Vagina (tissue), 1 donor: Measurements from ENCODE around the genes C1orf159 and MXRA8.

DNA sequence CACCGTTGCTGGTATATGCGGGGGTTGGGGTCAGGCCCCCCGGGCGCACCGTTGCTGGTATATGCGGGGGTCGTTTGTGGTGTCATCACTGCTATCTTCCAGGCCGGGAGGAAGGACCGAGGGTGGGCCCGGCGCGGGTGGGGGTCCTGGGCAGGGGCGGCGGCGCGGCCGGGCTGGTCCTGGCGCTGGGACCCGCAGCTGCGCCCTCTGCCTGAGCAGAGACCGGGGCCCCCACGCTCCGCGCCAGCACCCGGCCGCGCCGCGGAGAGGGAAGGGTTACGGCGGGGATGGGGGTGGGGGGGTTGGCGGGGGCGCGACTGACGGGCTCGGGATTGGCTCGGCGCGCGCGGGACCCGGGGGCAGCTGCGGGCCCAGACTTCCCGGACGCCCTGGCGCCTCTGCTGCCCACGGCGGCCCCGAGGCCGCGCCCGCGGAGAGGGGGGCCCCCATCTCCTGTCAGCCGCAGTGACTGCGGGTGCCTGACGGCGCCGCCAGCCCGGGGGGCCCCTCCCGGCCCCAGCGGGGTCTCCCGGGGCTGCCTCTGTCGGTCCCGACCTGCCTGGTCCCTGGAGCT is 13.8 kb upstream of the SAMD11 start:
- PRO-cap, result unidirectional peak, plus-strand start at position 408 of the sequence
- RAMPAGE, long total RNA, result no peak

DNA sequence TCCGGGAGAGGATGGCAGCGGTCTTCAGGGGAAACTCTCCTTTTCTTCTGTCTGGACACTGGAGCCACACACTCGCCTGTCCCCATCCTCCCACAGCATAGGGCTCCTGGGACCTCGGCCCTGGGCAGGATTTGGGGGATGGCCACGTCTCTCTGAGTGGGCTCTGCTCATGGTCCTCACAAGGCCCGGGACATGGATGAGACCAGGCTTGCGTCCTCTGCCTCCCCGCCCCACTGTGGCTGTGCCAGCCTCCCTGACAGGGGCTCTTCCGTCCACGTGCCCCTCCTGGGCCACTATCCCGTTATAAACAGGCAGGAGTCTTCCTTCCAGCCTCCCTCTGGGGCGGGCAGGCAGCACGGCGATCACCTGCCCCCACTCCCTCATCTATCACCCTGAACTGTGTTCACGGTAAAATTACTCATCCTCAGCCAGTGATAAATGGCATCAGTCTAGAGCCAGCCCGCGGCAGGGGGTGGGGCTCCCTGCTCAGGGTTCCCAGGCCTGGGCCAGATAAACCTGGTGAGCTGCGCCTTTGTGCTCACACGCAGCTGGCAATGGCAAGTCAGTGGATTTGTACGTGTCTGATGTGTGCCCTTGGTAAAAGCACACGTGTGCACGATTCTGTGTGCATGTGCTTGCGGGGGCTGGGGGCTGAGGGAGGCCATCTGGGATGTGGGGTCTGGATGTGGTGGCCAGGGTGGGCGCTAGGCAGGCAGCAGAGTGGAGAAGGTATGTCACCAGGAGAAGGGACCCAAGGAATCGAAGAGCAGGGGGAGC is 12.6 kb upstream of the SAMD11 start:
- PRO-cap, result no peak
- RAMPAGE, long total RNA, result no peak

DNA sequence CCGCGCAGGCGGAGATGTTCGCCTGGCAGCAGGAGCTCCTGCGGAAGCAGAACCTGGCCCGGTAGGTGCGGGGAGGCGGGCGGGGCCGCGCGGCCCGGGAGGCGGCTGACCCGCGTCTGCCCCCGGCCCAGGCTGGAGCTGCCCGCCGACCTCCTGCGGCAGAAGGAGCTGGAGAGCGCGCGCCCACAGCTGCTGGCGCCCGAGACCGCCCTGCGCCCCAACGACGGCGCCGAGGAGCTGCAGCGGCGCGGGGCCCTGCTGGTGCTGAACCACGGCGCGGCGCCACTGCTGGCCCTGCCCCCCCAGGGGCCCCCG is 16.7 kb downstream of the NOC2L start:
- PRO-cap, result no peak
- RAMPAGE, long total RNA, result no peak

- PRO-cap, result no peak
- RAMPAGE, long total RNA, result no peak
Observed at GRCh38 chr1:977957-978835, 3.7 kb downstream of the PERM1 start.

GRCh38 chr1:1025126-1025692 is 5.3 kb downstream of the AGRN start:
- PRO-cap, result no peak
- RAMPAGE, long total RNA, result no peak

DNA sequence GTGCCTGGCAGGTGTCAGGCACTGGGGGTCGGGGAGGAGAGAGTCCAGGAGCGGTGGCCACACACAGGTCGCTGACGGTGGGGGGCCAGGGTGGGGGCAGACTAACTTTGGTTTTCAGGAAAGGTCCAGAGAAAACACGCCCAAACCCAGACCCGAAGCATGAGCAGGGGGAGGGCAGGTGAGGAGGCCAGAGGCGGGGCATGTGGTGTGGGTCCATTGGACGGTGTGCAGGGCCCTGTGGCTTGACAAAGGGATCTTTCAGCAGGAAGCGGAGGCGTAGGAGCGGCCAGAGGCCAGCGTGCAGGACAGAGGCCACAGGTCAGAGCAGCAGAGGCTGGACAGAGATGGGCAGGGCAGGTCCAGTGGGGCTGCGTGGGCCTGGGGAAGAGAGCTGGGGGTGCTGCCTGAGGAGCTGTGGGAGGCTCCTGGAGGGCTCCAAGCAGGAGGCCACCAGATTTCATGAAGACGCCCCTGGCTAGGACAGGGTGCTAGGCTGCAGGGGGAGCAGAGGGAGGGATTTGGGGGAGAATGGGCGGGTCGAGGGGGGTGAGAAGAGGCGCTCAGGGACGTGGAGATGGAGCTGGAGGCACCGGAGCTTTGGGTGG is 15.8 kb downstream of the RNF223 start:
- PRO-cap, result no peak
- RAMPAGE, long total RNA, result no peak

- PRO-cap, result no peak
- RAMPAGE, long total RNA, result start-site peak on the minus strand at chr1:1068672-1068772, 18 reads
Observed at GRCh38 chr1:1068578-1069078, 5.5 kb downstream of the RNF223 start.

DNA sequence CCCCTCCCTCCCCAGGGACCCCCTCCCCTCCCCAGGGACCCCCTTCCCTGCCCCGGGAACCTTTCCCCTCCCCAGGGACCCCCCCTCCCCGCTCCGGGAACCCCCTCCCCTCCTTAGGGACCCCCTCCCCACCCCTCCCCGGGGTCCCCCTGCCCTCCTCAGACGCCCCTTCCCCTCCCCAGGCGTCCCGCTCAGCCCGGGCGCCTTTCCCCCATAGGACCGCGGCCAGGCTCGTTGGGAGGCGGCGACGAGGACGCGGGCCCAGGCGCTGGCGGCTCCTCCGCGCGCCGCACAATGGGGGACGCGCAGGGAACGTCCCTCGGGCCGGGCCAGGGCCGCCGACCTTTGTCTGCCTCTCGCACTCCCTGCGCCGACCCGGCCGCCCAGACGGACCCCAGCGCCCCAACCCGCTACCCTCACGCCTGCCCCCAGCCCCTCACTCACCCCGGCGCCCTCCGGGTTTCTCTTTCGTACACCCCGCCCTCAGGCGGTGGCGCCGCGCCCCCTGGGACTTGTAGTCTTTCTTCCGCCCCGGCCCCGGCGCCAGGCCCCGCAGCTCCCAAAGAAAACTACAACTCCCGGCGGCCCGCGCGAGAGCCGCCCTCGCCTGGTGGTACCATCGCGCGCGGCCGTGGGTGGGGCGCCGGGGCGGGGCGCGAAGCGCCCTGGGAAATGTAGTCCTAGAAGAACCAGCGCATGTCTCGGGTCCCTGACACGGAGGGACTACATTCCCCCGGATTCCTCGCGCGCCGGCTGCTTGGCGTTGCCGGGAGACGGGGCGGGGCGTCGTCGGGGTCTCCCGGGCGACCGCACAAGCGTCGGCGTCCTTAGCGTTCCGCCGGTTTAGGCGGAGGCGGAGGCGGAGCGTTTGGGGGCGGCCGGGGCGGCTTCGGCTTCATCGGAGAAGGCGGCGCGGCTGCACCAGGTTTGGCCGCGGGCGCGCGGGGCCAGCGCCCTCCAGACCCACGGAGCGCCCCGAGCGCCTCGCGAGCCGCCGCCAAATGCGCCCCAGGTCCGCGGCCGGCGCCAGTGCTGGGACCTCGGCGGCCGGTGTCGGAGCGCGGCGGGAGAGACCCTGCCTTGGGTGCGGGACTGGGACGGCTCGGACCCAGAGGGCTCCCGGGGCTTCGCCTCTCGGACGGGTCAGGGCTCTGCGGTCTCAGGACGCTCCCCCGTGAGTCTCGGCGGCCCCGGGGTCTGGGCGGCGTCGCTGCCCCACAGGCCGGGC is at the start of gene C1orf159:
Gene C1orf159 (minus strand): TSS at position 474 of the 1,228 bp plus-strand sequence.
- PRO-cap, result bidirectional peak, plus-strand start at position 789 of the sequence, minus-strand start at position 463 of the sequence
- RAMPAGE, long total RNA, result no peak

DNA sequence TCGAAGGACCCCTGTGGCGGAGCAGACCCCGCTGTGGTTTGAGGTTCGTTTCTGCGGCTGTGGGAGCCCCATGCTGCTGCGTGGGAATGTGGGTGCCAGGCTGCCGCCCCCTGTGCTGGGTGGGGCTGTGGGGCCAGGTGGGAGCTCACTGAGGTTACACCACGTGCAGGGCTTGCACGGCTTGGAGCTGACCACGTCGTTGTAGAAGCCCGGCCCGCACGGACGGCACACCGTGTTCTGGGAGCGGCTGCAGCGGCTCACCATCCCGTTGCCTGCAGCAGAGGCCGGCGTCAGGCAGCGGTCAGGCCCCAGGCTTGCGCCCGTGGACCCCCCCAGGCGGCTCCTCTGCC is 464 bp downstream of the TNFRSF4 start:
- PRO-cap, result no peak
- RAMPAGE, long total RNA, result no peak

DNA sequence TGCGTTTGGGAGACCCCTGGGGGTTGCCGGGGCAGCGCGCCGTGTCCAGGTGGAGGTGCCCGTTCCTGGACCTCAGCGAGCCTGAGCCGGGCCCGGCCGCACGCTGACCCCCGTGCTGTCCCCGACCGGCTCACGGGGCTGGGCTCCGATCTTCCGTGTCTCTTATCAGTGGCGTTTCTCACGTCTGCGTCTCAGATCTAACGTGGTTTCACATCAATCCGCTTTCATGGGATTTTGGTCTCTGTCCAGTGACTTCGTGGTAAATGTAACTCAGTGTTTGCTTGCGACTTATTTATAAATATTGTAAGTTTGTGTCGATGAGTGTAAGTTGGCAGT is 1.3 kb downstream of the B3GALT6 start:
- PRO-cap, result no peak
- RAMPAGE, long total RNA, result no peak

GRCh38 chr1:1272228-1273235 is 1.1 kb downstream of the UBE2J2 start:
- PRO-cap, result no peak
- RAMPAGE, long total RNA, result no peak

DNA sequence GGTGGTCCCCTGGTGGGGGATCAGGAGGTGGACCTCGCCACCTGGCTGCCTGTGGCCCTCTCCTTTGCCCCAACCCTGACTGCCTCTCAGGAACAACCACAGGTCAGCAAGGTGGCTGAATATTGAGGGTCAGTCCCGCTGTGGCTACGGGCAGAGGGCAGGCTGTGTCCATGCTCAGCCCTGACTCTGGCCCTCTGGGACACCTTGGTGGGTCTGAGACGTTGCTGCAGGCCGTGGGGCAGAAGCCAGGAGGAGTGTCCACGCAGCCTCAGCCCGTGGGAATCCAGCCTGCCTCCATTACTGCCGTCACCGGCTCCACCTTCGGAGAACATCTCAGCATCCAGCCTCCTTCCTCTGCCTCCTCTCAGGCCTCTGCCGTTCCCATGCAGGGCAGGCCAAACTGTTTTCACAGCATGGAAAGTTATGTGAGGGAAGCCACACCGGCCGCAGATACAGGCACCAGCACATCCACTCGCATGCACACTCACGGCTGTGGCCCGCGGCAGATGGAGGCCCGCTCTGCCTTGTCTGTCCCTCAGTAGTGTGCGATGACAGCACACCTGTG is 1.0 kb upstream of the UBE2J2 start:
- PRO-cap, result no peak
- RAMPAGE, long total RNA, result no peak

DNA sequence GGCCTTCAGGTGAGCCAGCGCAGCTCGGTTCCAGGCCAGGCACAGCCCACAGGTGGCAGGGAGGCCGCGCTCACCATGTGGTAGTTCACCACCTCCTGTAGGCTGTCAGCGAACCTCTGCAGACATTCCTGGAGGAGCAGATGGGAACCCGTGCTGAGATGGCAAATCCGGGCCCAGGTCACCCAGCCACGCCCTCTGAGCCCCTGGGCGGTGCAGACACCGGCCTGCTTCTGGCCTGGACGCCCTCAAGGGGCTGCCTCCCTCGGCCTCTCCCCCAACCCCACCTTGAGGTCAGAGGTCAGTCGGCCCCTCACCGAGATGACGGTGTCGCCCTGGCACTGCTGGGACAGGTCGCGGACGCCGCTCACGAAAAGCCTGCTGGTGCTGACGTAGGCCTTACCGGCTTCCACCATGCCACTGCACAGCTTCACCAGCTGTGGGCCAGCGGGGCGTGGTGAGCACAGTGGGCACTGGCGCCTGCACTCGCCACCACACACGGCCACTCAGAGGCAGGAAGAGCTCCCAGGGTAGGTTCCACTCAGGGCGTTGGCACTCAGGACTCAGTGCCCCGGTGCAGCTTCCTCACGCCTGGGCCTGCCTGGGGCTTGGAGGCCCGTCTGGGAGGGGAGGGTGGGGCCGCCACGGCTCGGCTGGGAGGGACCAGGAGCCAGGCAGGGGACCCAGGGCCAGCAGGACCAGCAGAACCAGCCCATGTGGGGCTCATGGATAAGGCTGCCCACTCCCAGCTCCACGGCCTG is 4.7 kb downstream of the ACAP3 start:
- PRO-cap, result no peak
- RAMPAGE, long total RNA, result start-site peak on the minus strand centred at position 95 of the sequence, 41 bp wide, 18 reads; start-site peak on the minus strand centred at position 519 of the sequence, 101 bp wide, 19 reads

DNA sequence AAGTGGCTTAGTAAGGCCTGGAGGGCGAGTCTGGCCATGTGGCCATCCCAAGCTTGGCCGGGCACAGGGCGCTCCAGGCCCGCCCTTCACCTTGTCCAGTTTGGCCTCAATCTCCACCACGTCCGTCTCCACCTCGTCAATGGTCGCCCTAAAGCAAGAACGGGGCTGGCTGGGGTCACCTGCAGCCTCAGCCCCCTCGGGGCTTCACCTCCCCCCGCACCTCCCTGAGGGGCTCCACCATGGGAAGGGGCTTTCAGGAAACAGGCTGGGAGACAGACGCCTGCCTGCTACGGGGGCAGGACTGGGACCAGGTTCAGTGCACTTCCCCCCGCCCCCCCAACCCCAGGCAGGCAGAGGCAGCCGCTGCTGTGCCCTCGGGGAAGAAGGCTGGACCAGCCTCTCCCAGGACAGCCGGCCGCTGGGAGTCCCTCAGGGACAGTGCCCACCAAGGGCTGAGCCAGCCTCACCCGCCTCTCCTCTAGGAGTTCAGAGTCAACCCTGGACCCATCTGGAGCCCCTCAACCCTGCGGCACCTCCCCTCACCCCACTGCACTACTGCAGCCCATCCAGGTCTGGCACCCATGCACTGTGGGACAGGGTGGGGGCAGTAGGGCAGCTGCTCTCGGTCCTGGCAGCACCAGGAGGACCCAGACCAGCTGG is 3.6 kb downstream of the ACAP3 start:
- PRO-cap, result bidirectional peak, plus-strand start outside the sequence, minus-strand start at position 557 of the sequence
- RAMPAGE, long total RNA, result start-site peak on the minus strand centred at position 80 of the sequence, 108 bp wide, 13 reads; start-site peak on the minus strand centred at position 247 of the sequence, 102 bp wide, 7 reads

DNA sequence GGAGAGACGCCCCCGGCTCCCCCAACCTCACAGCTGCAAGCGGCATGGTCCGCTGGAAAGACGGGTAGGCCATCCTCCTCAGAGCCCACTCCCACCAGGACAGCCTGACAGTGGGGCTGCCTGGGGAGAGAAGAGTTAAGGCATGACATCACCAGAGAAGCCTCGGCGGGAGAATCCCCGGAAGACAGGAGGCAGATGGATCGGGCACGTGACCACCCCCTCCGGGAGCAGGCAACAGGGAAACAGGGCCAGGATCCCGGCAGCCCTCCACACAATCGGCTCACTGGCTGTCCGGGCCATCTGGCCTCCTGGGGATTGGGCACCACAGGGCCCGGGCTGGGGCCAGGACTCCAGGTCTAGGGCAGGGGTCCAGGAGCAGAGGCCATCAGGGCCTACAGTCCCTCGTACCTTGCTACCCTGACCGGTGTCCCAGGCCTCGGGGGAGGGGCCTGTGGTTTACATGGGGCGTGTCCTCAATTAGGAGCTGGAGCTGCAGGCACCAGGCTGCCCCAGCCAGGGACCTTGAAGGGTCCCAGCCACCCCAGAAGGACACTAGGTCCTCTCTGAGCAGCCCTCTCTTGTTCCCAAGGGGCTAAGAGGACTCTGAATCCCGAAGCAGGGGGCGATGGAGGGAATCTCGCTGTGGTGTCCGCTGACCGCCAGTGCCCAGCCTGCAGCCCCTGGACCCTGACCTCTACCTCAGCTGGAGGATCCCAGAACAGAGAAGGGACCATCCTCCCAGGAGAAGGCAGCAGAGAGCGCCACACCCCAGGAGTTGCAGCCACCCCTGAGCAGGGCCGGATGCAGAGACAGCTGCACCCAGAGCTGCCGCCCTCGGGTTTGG is 2.9 kb downstream of the ACAP3 start:
- PRO-cap, result bidirectional peak, plus-strand start at position 251 of the sequence, minus-strand start outside the sequence
- RAMPAGE, long total RNA, result start-site peak on the minus strand centred at position 438 of the sequence, 39 bp wide, 20 reads

DNA sequence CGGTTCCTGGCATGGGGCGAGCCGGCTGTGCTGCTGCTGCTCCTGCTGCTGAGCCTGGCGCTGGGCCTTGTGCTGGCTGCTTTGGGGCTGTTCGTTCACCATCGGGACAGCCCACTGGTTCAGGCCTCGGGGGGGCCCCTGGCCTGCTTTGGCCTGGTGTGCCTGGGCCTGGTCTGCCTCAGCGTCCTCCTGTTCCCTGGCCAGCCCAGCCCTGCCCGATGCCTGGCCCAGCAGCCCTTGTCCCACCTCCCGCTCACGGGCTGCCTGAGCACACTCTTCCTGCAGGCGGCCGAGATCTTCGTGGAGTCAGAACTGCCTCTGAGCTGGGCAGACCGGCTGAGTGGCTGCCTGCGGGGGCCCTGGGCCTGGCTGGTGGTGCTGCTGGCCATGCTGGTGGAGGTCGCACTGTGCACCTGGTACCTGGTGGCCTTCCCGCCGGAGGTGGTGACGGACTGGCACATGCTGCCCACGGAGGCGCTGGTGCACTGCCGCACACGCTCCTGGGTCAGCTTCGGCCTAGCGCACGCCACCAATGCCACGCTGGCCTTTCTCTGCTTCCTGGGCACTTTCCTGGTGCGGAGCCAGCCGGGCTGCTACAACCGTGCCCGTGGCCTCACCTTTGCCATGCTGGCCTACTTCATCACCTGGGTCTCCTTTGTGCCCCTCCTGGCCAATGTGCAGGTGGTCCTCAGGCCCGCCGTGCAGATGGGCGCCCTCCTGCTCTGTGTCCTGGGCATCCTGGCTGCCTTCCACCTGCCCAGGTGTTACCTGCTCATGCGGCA is 2.7 kb downstream of the TAS1R3 start:
- PRO-cap, result no peak
- RAMPAGE, long total RNA, result no peak

GRCh38 chr1:1353454-1354140 is 4.4 kb upstream of the DVL1 start:
- PRO-cap, result no peak
- RAMPAGE, long total RNA, result no peak

GRCh38 chr1:1357699-1358942 is at the start of gene MXRA8:
Gene MXRA8 (minus strand): TSS chr1:1358555.
- PRO-cap, result bidirectional peak, plus-strand start at chr1:1358704, minus-strand start at chr1:1358543
- RAMPAGE, long total RNA, result no peak

GRCh38 chr1:1371977-1372762 is 2.8 kb downstream of the AURKAIP1 start:
- PRO-cap, result no peak
- RAMPAGE, long total RNA, result no peak

DNA sequence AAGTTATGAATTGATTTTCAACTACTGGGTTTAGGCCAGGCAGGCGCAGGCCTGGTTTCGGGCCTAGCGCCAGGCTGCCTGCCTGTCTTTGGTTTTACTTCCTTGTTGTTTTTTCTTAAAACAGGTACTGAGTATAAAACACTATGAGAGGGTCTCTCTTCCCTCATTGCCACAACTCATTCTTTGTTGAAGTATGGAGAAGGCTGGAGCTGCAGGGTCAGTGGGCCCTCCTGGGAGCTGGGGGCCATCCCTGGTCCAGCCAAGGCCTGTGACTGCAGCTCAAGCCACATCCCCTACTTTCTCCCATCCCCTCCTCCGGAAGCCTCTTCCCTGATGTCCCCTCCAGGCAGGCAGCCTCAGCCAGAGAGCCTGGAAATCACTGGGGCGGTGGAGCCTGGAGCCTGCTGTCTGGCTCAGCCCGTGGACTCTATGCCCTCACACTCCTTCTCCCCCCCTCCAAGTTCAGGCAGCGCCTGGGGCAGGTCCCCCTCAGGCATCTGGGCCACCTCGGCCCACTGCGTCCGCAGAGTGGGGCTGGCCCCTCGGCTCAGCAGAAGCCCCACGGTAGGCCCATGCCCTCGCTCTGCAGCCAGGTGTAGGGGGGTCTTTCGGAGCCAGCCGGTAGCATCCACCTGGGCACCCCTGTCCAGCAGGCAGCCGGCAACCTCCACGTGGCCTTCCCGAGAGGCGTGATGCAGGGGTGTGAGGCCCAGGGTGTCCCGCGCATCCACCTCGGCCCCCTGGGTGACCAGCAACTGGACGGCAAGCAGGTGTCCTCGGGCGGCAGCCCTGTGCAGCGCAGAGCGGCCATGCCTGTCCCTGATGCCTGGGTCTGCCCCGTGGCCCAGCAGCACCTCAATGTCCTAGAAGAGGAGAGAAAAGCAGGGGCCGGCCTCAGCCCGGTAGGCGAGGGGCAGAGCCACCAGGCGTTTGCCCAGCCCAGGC is 2.1 kb downstream of the ANKRD65 start:
- PRO-cap, result no peak
- RAMPAGE, long total RNA, result start-site peak on the minus strand centred at position 572 of the sequence, 40 bp wide, 8 reads